Mesenchymal stem cell of the bone marrow (primary cell): ENCODE data around the gene CEP112.

DNA sequence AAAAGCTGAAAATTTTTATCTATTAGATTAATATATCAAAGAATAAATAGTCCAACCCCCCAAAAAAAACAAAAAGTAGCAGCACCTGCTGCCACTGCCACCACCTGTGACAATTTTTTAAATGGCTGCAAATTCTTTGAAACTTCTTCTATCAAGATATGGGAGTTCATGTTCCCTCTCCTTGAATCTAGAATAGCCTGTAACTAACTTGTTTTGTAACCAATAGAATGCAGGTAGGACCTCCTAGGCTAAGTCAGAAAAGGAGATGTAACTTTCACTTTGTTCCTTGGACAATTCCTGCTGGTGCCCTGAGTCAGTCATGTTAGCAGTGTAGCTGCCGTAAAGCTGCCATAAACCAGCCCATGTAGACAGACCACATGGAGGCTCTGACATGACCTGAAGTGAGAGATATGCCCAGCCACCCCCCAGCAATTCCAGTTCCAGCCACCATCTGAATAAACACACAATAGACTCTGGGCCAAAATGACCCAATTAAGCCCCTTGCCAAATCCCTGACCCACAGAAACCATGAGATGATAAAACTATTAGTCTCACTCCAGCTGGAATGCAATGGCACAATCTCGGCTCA, 20.7 kb downstream of the SMURF2 start:
- CAGE, long polyA plus RNA, result no peak

DNA sequence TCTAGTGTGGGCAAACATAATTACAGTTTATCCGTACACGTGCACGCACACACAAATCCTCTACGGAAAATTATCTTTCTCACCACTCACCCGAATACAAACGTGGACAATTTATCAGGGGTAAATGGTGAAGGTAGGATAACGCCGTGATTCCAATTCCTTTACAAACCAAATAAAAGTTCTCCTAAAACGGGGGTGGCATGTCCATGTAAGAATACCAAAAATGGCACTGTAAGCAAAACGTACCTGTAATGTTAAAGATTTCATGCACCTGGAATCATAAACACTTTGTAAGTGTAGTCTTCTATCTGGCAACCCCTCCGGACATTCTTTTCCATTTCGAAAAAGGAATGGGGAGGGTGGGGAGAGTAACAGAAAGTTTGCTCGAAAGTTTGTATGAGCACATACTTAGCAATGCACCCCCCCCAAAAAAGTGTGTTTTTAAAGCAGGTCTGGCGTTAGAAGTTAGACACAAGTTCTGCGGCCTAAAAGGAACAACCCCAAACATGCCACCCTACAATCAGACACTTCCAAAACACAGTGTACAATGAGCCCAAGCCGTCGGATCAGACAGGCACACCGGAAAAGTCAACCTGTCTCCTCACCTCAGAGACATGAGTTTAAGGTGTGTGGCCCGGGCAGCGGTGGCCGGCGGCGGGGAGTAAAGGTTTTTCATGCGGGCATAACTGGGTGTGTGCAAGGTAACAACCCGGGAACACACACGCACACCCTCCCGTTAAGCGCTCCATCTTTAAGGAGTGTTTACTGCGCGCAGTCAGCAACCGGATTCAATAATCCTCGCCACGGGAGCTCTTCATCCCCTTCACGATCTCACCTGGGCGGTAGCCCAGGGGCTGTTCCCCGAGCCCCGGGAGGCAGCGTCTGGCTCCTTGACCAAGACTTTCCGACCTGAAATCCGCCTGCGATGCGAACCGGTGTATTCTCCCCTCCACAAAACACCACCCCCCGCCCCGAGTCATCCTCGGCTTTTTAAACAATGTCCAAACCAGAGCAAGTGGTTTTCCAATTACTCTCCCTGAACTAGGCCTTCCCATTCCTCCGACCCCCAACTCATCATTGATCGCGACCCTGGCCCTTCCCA, 1.1 kb downstream of the SMURF2 start:
- CAGE, long polyA plus RNA, result no peak

GRCh38 chr17:64808294-64809072, 110.8 kb downstream of the LRRC37A3 start:
- CAGE, long polyA plus RNA, result no peak

- CAGE, long polyA plus RNA, result no peak
Observed at GRCh38 chr17:64968955-64969665, 49.8 kb upstream of the LRRC37A3 start.

DNA sequence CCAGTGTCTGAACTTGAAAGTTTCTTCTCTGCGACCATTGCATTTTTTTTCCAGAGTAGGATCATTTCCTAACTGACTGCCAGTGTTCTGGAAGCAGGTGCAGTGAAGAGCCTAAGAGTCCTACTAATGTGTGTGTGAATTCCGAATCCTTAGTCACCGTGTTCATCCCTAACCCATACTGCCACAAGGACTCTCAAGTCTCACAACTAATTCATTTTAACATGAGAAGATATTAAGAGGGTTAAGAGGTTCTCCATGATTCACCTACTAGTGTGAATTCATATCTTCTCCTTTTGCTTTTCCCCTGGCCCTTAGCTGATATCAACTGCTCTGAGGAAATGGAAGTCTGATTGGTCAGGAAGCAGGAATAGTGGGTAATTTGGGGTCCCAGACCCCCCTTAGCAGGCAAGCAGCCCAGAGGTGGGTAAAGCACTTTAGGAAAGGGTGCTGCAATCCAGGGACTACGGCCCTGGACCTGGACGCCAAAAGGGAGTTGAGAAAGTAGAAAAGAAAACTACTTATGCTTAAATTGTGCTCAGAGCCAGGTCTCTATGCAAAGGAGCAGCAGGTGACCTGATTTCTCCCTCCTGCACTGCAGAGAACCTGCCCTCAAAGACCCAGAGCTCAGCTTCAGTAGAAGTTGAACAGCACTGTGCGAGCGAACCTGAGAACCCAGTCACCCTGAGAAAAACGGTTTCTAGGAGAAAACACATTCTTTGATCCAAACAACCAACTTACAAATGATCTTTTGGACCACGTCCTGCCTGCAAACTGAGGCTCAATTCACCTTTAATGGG, 65.3 kb upstream of the LRRC37A3 start:
- CAGE, long polyA plus RNA, result no peak

DNA sequence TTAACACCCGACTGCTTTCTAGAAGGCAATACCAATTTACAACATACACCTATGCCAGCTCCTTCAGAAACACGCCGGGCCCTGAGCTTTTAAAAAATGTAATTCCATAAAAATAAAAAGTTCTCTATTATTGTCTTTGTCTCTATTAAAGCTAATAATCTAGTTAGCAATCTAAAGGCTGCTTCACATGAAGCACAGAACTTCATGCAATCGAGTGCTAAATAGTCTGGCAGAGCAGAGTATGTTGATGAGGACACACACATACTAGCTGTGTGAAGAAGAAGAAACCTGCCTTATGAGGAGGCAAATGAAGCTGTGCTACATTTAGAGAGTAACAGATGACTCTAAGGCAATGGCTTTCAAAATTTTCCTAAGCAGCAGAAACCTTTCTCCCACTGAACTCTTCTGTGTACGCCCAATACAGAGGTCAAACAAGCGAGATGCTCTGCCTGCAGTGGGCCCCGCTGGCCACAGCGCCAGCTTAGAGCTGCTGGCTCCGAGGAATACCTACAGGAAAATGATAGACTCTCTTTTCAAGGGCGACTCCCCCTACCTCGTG, 39.3 kb downstream of the GNA13 start:
- CAGE, long polyA plus RNA, result no peak

- CAGE, long polyA plus RNA, result no peak
Observed at GRCh38 chr17:65022817-65023694, 33.5 kb downstream of the GNA13 start.

- CAGE, long polyA plus RNA, result no peak
Observed at GRCh38 chr17:65071795-65072155, 15.2 kb upstream of the GNA13 start.

- CAGE, long polyA plus RNA, result no peak
Observed at GRCh38 chr17:65122661-65123728, 14.2 kb upstream of the RGS9 start.

GRCh38 chr17:65560103-65560662, 1.3 kb downstream of the AXIN2 start:
- CAGE, long polyA plus RNA, result no peak

DNA sequence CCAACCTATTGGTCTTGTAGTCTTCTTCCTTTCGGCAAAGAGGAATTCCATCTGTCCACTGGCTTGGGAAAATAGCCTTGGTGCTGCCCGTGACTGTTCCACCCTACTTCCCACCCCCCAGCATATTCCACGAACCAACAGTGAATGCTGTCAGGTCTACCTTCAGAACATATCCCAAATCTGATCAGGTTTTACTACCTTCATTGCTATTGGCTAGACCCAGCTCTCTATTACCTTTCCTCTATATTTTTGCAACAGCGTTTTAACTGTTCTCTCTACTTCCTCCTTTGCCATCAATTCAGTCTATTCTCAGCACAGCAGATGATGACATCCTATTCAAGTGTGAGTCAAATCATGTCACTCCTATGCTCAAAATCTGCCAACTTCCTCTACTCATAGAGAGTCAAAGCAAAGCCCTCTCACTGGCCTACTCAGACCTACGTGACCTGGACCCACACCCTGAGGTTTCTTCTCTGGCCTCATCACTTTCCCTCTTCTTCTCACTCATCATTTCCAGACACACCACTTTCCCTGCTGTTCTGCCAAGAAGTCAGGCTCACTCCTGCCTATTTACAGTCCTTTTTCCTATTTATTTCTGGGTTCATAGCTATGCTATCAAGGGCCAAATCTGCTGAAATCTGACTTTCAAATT, 289.0 kb upstream of the AXIN2 start:
- CAGE, long polyA plus RNA, result no peak

DNA sequence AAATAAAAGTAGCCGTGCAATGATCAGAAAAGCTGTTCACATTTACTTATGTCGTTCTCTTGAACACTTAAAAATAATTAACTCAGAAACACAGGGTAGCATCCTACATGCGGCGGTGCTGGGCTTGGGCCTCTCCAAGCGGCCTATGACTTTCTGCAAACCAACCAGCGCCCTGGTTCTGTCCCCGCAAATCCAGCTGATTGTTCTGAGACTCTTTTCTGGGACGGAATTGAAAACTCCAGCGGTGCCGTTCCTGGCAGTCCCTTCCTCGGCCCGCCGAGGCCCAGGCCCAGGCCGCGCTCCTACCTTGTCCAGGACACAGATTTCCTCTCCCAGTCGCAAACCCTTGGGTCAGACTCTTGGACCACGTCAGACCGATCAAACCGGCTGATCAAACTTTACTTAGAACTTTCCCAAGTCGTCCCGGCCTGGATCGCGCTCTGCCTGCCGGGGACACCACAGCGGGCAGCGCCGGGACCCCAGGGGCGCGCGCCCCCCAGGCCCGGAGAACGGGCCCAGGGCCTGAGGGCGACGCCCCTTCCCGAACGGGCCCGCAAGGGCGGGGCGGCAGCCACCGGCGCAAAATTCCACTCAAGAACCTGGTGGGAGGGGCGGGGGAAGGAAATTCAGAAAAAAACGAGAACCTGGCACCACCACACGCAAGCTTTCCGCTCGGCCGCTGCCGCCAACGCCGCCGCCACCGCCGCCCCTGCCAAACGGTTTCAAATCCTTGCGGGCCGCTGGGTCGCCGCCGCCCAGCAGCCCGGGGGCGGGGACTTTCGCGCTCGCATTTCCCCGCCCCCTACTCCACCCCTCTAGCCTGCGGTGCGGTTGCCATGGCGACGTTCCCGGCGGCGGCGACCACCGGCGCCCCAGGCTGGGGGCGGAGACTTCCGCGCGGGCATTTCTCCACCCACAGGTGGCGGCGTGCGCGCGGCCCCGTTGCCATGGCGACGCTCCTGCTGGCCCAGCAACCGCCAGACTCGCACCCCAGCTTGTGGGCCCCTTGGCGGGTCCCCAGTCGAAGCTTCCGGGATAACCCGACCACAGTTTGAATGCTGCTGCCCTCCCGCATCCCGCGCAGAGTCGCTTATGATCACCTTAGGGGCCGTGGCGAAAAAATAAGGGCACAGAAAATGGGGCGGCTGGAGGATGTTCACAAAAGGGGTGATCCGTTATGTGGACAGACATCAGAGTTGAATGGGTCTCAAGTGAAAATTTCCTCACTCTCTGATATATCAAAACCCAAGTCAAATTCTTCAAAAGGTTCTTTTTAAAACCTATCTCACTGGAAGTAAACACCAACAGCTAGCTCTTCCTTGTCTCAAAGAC, at the start of gene CEP112:
Gene CEP112 (minus strand): TSS at position 781 of the 1,332 bp plus-strand sequence.
- CAGE, long polyA plus RNA, result no peak

DNA sequence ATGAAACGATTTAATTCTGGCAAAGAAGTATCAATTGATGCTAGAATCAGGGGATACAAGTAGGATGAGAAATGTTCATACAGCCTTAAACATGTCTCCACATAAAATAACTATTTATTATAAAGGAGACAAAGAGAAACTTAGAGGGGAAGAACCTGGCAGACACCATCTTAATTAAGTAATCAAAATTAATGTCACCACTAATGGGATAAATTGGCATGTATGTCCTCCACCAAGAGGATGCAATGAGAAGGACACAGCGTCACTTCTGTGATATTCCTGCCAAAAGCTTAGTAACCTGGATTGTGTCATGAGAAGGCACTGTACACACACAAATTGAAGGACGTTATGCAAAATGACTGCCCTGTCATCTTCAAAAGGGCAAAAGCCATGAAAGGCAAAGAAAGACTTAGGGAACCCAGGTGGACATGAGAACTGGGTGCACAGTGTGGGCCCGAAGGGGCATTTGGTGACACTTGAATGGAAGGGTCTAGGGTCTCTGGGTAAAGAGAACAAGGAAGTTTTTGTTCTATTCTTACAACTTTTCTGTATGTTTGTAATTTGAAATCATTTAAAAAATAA, 3.8 kb upstream of the APOH start:
- CAGE, long polyA plus RNA, result no peak

GRCh38 chr17:66425781-66426309, 123.4 kb downstream of the PRKCA start:
- CAGE, long polyA plus RNA, result no peak

DNA sequence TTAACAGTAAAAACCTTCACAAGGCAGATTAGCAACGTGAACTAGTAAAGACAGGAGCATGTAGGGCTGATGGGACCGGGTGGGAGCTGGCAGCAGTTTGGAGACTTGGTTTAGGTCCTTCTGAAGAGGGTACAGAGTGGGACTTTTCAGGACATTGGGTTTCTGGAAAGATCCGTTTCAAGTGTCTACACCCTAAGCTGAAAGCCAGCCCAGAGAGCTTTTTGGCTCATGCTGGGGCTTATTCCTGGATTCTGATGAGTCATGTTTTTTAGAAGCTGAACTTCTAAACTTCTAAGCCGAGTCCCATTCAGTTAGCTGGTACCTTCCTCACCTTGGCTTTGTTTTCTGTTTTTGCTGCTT, 205.1 kb downstream of the PRKCA start:
- CAGE, long polyA plus RNA, result no peak

DNA sequence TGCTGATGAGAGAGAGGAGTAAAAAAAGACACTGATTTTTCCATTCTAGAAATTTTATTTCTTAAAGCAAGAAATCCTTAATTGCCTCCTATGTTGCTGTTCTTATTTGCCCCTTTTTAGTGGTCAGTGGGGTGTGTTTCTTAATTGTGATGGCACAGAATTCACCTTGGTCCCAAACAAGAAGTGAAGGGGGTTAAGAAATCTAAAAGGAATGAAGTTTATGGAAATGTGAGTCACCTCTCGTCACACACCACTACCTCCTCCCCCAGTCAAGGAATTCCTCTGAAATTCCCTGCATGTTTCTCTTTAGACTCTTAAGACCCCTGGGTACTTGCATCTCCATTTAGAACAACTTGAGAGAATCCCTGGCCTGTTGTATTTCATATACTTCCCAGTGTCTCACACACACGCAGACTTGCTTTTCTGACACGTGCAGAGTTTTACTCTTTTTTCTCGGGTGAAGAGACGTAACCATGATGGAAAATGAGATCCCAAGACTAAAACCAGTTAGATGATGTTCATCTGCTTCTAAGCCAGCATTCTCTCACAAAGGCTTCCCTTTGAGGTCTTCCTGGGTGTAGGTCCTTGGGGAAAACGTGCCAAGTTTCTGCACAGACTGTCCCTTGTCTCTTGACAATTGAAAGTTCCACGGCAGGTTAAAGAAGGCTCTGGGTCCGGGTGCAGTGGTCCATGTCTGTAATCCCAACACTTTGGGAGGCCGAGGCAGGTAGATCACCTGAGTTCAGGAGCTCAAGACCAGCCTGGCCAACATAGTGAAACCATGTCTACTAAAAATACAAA, 247.5 kb downstream of the PRKCA start:
- CAGE, long polyA plus RNA, result no peak

- CAGE, long polyA plus RNA, result no peak
Observed at GRCh38 chr17:66717603-66718103, 117.3 kb upstream of the CACNG5 start.

- CAGE, long polyA plus RNA, result no peak
Observed at GRCh38 chr17:66789834-66790725, 44.8 kb upstream of the CACNG5 start.

DNA sequence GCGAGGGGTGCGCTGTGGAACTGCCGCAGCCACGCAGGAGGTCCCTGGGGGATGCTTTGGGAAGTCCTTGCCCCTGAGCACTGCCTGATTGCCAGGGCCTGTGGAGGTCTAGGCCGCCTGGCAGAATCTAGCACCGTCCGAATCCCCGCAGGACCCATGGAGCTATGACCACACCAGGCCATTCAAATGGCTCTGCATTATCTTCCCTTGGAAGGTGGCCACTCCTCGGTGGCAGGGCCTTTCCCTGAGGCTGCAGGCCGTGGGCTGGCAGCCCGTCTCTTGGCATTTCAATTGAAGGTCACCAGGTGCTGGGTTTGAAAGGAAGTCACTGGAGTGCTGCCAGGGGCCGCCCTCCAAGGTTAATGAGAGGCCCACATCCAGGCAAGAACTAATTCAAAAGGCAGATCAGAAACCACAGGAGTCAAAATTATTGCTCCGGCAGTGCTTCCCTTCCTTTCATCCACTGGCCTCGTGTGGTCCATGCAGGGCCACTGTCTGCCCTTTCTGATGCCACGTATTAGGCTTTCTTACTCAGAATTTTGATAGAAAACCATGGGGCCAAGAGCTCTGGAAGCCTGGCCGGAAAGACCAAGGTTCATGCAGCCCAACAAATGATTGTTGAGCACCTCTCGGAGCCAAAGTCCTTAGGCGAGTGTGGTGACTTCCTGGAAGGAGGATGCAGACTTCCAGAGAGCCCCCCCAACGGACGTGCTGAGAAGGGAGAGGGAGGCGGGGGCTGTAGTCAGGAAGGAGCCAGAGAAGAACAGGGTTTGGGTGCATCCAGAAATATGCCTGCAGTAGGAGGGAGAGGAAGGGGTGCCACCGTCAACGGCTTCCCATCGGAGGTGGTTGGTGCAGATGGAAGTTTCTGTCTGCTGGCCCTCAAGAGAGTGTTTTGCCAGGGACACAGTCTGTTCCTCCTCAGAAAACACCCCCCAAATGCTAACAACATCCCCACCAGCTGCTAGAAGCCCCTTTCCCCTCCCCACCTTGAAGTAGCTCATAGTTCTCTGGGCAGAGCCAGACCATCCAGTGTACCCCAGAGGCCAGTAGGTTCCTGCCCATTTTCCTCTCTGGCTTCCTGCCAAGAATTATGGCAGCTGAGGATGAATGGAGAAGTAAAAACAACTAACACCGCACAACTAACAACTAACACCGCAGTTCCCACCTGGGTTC, 27.4 kb upstream of the CACNG5 start:
- CAGE, long polyA plus RNA, result no peak

DNA sequence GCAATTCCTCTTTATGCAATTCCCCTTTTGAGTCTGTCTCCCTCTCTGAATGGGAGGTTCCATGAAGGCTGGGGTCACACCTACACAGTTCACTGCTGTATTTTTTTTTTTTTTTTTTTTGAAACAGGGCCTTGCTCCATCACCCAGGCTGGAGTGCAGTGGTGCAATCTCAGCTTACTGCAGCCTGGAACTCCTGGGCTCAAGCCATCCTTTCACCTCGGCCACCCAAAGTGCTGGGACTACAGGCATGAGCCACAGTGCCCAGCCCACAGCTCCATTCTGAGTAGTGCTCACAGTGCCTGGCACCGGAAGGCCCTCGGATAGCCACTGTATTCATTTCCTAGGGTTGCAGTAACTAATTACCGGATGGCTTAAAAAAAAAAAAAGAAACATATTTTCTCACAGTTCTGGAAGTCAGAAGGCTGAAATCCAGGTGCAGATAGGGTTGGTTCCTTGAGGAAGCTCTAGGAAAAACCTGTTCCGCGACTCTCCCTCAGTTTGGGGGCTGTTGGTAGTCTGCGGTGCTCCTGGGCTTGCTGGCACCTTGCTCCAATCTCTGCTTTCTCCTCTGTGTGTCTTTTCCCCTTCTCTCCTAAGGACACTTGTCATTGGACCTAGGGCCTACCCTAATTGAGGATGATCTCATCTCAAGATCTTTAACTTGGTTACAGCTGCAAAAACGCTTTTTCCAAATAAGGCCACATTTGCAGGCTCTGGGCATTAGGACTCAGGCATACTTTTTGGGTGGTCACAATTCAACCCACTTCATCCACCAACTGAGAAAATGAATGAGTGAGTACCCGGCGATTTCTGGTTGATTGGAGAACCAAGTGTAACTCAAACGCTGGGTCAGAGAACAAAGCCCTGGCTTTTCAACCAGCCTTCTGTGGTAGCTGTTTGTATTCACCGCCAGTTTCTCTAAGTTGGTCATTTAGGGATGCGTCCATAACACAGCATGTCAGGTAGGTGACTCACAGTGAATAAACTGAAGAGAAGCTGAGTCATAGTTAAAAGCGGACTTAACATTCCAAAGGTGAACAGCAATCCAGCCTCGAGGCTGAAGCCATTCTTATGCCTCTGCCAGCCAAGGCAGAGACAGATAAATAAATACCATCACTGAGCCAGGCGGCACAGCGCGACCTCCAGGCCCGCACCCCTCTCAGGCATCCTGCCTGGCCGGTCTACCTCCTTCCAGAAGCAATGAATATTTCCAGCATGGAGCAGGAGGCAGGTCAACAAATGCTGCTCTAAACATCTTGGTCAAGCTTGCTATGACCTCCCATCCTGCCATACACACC, 12.9 kb upstream of the CACNG4 start:
- CAGE, long polyA plus RNA, result no peak